ENCODE measurements around a stretch of chr2.

DNA sequence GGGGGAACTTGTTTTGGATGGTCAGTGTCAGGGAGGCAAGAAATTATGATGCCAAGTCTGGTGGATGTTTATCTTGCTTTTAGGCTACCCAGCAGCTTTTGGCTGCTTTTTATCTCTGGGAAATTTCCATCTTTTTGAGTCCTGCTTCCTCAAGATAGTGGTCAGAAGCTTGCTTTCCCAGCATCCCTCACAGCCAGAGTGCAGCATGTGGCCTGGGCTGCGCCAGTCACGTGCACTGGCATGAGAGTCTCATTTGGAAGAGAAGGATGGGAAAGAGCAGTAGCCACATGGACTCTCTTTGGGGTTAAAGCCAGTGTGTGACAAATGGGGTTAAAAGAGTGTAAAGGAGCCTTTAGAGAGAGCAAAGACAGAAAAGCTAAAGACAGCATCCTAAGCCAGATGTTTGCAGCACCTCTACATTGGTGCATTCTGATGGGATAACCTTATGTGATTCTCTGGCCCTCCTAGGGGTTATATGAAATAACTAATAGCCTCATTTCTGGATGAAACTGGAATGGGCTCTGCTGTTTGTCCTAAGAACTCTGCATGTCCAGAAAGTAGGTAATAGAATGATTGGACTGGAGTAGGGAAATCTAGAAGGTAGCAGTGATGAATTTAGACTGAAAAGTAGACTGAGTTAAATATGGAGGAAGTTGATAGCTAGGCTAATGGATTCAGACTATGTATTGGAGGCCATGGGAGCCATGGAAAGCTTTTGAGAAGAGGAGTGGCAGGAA lies 12.9 kb downstream of the GPR39 start:
- PRO-cap, 2 experiments: no peak in any of the 2 experiments
- RAMPAGE, long total RNA, 4 experiments: start-site peak on the plus strand in 1 of 4 experiments, centred at position 481 of the sequence, 12 reads per replicate

- PRO-cap, 2 experiments: no peak in any of the 2 experiments
- RAMPAGE, long total RNA, 4 experiments: start-site peak on the plus strand in 1 of 4 experiments, at chr2:132462967-132463052 at its widest, 5 reads per replicate
These were observed 46.4 kb downstream of the GPR39 start for GRCh38 chr2:132462834-132463495.

GRCh38 chr2:132620945-132621318 lies 49.1 kb downstream of the LYPD1 start:
- PRO-cap, 2 experiments: no peak in any of the 2 experiments
- RAMPAGE, long total RNA, 4 experiments: no peak in any of the 4 experiments

DNA sequence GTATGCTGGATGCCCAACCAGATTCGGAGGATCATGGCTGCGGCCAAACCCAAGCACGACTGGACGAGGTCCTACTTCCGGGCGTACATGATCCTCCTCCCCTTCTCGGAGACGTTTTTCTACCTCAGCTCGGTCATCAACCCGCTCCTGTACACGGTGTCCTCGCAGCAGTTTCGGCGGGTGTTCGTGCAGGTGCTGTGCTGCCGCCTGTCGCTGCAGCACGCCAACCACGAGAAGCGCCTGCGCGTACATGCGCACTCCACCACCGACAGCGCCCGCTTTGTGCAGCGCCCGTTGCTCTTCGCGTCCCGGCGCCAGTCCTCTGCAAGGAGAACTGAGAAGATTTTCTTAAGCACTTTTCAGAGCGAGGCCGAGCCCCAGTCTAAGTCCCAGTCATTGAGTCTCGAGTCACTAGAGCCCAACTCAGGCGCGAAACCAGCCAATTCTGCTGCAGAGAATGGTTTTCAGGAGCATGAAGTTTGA lies 24.8 kb downstream of the LYPD1 start:
- PRO-cap, 2 experiments: no peak in any of the 2 experiments
- RAMPAGE, long total RNA, 4 experiments: no peak in any of the 4 experiments

GRCh38 chr2:132803986-132804453 lies 134.0 kb upstream of the LYPD1 start:
- PRO-cap, 2 experiments: no peak in any of the 2 experiments
- RAMPAGE, long total RNA, 4 experiments: no peak in any of the 4 experiments

GRCh38 chr2:133765589-133766260 lies 197.5 kb upstream of the NCKAP5 start:
- PRO-cap, 2 experiments: no peak in any of the 2 experiments
- RAMPAGE, long total RNA, 4 experiments: no peak in any of the 4 experiments

- PRO-cap, 2 experiments: no peak in any of the 2 experiments
- RAMPAGE, long total RNA, 4 experiments: no peak in any of the 4 experiments
These were observed 114.3 kb upstream of the MGAT5 start for GRCh38 chr2:134139414-134140034.

DNA sequence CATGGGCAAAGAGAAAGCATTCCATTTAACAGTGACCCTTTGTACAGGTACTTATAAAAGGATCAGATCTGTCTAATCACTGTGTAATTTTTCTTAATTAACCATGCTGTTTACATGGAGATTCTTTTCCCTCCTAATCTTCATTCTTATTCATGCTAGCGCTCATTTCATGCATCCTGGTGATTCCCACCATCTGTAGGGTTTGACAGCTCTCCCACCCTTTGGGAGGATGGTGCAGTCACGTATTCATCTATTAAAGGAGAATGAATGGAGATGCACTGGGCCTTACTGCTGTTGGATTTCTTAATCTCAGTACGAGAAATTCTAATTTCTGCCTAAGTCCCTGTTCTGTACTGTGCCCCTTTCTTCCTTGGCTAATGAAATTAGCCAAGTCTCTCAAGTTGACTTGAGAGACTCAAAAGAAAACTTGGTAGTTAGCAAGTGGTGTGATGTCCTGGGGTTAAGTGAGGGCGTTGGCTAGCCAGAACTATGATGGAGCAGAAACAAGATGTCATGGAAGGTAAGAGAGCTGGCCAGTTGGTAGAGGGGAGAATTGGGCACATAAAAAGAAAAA lies 49.8 kb upstream of the MGAT5 start:
- PRO-cap, 2 experiments: no peak in any of the 2 experiments
- RAMPAGE, long total RNA, 4 experiments: start-site peak on the plus strand in 1 of 4 experiments, centred at positions 101 to 375 of the sequence, 7 reads per replicate

- PRO-cap, 2 experiments: no peak in any of the 2 experiments
- RAMPAGE, long total RNA, 4 experiments: start-site peak on the plus strand in 2 of 4 experiments, at chr2:134205532-134205637 at its widest, 7 to 11 reads per replicate
These were observed 48.5 kb upstream of the MGAT5 start for GRCh38 chr2:134205141-134205970.

- PRO-cap, 2 experiments: no peak in any of the 2 experiments
- RAMPAGE, long total RNA, 4 experiments: no peak in any of the 4 experiments
These were observed 36.2 kb upstream of the MGAT5 start for GRCh38 chr2:134217411-134218415.

DNA sequence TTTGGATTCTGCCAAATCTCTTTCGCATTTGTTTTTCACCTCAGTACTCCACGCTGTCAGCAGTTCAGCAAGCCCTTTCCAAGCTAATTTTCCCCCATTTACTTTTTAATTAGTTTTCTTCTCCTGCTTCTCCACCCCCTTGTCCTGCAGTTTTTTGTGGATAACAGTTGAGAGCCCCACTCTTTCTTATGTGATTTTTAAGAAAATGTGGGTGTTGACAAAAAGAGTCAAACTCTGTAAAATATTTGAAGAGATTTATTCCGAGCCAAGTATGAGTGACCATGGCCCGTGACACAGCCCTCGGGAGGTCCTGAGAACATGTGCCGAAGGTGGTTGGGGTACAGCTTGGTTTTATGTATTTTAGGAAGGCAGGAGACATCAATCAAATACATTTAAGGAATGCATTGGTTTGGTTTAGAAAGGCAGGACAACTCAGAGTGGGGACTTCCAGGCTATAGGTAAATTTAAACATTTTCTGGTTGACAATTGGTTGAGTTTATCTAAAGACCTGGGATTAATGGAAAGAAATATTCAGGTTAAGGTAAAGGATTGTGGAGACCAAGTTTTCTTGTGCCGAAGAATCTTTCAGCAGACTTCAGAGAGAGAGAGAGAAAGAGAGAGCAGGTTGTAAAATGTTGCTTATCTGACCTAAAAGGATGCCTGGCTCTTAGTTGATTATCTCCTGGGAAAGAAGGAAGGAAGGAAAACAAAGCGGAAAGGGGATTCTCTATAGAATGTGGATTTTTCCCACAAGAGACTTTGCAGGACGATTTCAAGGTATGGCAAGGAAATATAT lies 32.8 kb upstream of the MGAT5 start:
- PRO-cap, 2 experiments: no peak in any of the 2 experiments
- RAMPAGE, long total RNA, 4 experiments: start-site peak on the plus strand in 1 of 4 experiments, centred at positions 377 to 547 of the sequence, 6 to 7 reads per replicate

DNA sequence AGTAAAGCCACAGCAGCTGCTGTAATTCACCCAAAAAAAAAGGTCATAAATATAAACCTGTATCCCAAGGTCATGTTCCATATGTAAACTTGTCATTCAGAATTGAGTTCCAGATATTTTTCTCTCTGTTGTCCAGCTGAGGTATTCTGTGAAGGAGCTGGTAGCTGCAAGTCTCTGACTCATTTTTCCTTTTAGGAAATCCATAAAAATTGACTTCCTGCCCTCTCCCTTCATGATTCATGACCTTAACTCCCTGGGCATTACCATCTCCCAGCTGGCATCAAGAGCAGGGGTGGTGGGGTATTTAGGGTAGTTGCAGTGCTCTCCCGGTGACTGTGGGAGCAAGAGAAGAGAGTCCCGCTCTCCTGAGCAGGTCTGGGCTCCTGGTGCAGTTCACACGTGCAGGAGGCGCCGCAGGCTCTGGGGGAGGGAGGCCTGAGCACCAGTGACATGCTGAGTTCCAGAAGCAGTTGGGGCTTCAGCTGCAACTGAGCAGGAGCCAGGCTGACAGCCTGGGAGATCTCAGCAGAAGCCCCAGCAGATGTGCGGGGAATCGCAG lies 192.6 kb downstream of the MGAT5 start:
- PRO-cap, 2 experiments: no peak in any of the 2 experiments
- RAMPAGE, long total RNA, 4 experiments: start-site peak on the plus strand in 1 of 4 experiments, centred at position 499 of the sequence, 5 reads per replicate

- PRO-cap, 2 experiments: no peak in any of the 2 experiments
- RAMPAGE, long total RNA, 4 experiments: start-site peak on the minus strand in 1 of 4 experiments, at chr2:134457910-134458074 at its widest, 9 reads per replicate
These were observed 204.0 kb downstream of the MGAT5 start for GRCh38 chr2:134457725-134458353.

DNA sequence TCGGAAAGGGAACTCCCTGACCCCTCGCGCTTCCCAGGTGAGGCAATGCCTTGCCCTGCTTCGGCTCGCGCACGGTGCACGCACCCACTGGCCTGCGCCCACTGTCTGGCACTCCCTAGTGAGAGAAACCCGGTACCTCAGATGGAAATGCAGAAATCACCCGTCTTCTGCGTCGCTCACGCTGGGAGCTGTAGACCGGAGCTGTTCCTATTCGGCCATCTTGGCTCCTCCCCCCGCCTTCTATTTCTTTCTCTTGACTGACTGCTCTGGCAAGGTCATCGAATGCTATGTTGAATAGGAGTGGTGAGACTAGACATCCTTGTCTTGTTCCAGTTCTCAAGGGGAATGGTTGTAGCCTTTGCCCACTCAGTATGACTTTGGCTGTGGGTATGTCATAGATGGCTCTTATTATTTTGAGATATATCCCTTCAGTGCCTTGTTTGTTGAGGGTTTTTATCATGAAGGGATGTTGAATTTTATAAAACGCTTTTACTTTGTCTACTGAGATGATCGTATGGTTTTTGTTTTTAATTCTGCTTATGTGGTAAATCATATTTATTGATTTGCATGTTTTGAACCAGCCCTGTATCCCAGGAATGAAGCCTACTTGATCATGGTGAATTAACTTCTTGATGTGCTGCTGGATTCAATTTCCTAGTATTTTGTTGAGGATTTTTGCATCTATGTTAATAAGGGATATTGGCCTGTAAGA lies 62.3 kb downstream of the TMEM163 start:
- PRO-cap, 2 experiments: no peak in any of the 2 experiments
- RAMPAGE, long total RNA, 4 experiments: no peak in any of the 4 experiments

DNA sequence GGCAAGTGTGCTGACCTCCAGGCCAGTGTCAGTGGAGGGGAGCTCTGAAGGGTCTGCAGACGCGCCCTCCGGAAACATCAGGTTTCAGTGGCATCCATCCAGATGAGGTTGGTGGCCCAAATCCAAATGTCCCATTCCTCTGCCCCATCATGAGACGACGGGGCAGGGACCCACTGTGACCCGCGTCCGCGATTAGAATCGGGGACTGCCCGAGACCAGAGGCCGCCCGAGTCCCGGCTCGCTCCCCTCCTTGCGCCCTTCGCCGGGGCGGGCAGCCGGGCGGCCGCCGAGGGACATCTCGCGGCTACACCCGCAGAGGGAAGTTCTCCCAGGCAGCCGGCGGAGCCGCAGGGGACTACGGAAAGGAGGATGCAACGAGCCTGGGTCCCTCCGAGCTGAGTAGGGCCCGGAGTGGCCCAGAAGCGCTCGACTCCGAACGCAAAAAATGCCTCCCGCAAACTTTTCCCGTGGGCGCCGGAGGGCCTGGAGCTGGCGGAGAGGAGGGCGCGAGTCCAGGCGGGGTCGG lies 763 bp downstream of the TMEM163 start:
- PRO-cap, 2 experiments: no peak in any of the 2 experiments
- RAMPAGE, long total RNA, 4 experiments: no peak in any of the 4 experiments

DNA sequence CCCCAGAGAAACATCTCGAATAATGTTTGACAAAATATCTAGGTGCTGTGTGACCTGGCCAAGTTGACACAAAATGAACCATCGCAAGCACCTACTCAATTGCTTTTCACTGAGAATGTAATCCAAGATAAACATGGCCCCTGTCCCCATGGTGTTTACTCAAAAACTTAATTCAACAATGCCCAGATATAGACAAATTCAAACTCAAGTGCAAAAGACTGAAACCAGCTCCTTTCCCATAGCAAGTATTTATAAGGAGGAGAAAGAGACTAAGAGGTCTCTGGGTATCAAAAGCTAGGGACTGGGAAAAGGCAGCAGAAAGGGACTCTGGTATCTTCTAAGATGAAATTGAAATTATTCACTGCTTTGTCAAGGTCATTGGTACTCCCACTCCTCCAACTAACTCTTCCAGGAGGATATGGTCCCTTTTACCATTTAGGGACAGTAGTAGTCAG lies 14.9 kb upstream of the ACMSD start:
- PRO-cap, 2 experiments: no peak in any of the 2 experiments
- RAMPAGE, long total RNA, 4 experiments: no peak in any of the 4 experiments

- PRO-cap, 2 experiments: no peak in any of the 2 experiments
- RAMPAGE, long total RNA, 4 experiments: no peak in any of the 4 experiments
These were observed 62.3 kb downstream of the MAP3K19 start for GRCh38 chr2:134985025-134985224.

DNA sequence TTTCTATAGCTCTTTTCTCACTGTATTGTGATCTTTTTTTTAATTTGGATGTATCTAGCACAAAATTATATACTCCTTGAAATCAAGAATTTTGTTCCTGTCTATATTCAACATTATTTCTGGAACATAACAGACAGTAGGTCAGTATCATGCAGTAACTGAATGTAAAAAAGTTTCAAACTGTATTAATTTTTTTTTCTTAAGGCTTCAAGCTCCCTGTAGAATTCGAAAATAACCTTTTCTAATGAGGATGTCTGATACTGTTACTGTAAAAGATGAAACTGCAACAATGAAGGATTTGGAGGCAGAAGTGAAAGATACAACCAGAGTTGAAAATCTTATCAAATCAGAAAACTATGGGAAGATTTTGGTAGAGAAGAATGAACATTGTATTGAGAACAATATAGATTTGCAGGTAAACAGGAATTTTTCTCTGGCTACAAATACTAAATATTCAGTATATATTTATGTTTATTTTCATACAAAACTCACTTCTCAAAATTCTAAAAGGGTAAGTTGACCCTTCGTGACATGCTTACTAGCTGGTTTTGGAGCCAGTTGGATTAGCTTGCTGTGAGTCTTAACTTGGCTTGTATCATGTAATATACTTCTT lies 73.4 kb downstream of the R3HDM1 start:
- PRO-cap, 2 experiments: no peak in any of the 2 experiments
- RAMPAGE, long total RNA, 4 experiments: start-site peak on the plus strand in 1 of 4 experiments, centred at position 312 of the sequence, 6 reads per replicate

GRCh38 chr2:135761626-135761947 lies 19.9 kb downstream of the UBXN4 start:
- PRO-cap, 2 experiments: no peak in any of the 2 experiments
- RAMPAGE, long total RNA, 4 experiments: no peak in any of the 4 experiments

DNA sequence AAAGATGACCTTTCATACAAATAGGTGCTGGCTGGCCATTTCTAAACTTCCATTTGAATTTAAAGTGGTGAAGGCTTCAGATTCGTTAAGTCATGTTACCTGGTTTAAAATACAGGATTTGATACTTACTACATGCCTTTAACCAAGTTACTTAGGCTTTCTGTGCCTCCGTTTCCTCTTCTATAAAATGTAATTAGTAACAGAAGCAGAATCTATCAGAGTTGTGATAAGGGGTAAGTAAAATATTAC lies 4.0 kb downstream of the CXCR4 start:
- PRO-cap, 2 experiments: no peak in any of the 2 experiments
- RAMPAGE, long total RNA, 4 experiments: no peak in any of the 4 experiments

Measured in upper lobe of left lung (tissue), 5 donors.